ENCODE measurements around a stretch of chr9.

GRCh38 chr9:87223402-87224085, 274.1 kb upstream of the DAPK1 start:
- PRO-cap, result bidirectional peak, plus-strand start at chr9:87223698, minus-strand start at chr9:87223558; unidirectional peak, plus-strand start at chr9:87223920

- PRO-cap, result no peak
These were observed 159.9 kb upstream of the DAPK1 start for GRCh38 chr9:87337716-87338285.

DNA sequence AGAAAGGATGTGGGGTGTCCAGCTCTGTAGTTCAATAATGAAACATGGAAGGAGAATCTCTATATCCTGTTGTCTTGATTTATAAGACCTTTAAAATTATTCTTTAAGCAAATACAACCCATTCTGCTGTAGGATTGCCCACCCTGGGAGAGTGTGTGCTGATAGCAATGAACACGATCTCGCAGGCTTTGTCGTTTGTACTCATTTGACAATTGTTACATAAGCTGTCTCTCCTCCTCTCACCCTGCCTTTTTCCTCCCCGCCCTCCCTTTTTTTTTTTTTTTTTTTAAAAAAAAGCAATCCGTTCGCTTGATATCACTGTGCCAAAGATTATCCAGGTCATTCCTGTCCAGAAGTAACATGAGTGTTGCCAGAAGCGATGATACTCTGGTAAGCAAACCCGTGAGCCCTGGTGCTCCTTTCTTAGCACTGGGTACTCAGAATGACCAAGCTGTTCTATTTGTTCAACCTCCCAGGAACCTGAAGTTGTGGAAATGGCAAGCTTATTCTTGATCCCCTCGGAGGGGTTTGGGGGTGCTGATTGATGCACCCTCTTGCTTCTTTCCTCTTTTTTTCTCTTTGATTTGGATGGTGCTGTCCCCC, 82.7 kb upstream of the CTSL start:
- PRO-cap, result no peak

- PRO-cap, result no peak
These were observed 39.8 kb upstream of the CTSL start for GRCh38 chr9:87686020-87686674.

DNA sequence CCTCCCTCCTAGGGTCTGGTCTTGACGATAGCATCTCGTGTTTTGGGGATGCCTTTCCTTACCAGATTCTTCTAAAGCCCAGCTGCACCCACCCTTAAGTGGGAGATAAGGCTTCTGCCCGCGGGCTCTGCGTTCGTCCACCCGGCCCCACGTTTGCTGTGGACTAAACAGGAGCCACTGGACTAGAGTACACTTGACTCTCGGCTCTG, 487 bp upstream of the CTSL start:
- PRO-cap, result no peak

DNA sequence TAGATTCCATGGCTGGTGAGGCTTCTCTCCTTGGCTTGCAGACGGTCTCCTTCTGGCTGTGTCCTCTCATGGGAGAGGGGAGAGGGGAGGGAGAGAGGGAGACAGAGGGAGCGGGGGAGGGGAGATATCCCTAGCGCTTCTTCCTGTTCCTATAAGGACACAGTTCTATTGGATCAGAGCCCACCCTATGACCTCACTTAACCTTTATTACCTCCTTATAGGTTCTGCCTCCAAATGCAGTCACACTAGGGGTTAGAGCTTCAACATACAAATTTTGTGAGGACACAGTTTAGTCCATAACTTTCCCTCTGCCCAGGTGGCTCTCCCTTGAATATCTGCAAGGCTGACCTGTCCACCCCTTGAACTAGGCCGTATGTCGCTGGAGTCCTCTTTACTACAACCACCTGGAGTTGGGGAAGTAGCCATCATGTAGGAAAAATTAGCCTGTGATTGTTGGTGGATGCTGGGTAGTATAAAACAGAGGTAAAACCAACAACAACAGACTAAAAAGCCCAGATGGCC, 60.5 kb downstream of the SPATA31C2 start:
- PRO-cap, result no peak

GRCh38 chr9:88423675-88424495, 35.6 kb downstream of the SPIN1 start:
- PRO-cap, result no peak

DNA sequence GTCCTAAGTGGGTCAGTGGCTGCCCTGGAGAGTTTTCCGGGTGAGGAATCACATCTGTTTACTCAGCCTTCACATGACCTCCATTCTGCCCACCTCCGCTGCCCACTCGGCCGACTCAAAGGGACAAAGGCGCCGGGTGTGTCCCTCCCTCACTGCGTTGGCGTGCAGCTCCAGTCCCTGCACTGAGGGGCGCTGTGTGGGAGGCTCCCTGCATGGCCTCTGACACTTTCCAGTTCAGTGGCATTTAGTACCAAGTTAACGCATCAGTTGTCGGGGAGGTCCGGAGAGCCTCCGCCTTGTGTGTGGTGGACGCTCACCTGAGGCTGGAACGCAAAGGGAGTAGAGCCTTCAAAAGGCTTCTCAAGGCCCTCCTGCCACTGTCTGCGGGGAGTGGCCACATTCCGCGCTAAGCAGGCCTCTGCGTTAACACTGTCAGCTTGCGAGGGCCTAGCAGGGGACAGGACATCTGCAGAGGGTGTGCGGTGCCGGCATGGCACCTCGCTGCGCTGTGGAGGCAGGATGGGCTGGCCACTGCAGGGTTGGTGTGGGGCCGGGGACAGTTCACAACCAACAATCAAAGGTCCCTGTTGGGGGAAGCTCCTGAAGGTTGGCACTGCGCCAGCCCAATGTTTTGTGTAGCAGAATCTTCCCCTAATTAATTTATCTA, 171.6 kb downstream of the NXNL2 start:
- PRO-cap, result no peak

- PRO-cap, result no peak
These were observed 863 bp downstream of the SECISBP2 start for GRCh38 chr9:89319194-89319531.

GRCh38 chr9:89345153-89345881, 27.0 kb downstream of the SECISBP2 start:
- PRO-cap, result no peak

- PRO-cap, result no peak
These were observed 67.9 kb downstream of the SECISBP2 start for GRCh38 chr9:89386116-89386731.

- PRO-cap, result no peak
These were observed 72.8 kb downstream of the SECISBP2 start for GRCh38 chr9:89391006-89391583.

DNA sequence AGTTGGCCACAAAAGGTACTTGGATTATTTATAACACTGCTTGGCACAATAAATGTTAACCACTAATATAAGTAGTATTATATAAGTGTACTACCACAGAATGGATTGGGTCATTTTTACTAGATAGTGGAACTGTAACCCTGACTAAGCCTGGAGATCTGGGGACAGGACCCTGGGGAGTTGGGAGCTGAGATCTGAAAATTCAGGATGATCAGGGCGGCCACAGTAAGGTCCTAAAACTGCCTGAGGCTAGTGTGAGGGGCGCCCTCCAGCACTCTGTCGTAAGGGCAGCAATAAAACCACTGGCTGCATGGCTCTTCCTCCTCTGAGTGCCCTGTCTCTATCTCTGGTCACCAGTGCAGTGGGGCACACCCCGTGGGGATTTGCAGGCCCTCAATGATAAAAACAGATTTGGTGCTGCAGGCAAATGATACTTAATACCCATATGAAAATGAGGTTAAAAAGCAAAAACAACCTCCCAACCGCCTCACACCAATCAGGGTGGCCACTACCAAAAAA, 65.7 kb downstream of the SEMA4D start:
- PRO-cap, result no peak

DNA sequence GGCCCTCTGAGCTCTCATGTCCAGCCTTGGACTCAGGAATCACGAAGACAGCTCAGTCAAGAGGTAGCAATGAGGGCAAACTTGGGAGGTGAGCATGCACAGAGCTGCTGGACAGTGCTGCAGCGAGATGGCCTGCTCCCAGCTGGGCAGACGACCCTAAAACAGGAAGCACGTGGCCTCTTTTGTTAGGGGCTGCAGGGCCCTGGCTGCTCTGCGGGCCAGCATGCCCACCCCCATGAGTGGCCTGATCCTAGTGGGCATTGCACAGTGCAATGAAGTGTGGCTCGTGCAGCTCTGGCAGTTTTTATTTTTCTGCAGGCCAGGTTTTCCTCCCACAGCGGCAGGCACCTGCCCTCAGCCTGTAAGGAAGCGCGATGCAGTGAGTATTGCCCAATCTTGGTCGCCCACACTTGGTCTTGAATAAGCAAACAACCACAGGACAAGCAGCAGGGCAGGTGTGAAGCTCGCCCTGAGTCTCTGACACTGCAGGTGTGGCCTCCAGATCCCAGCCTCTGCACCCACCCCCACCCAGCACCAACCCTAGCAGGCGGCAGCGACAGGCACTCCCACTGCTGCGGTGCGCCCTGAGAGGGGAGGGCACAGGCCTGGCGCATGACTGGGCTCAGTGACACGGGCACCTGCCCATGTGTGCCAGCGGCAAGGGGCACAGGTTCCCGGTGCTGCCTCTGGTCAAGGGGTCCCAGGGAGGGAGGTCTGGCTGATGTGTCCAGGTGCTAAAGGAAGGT, 60.8 kb downstream of the SEMA4D start:
- PRO-cap, result bidirectional peak, plus-strand start at position 563 of the sequence, minus-strand start at position 485 of the sequence

DNA sequence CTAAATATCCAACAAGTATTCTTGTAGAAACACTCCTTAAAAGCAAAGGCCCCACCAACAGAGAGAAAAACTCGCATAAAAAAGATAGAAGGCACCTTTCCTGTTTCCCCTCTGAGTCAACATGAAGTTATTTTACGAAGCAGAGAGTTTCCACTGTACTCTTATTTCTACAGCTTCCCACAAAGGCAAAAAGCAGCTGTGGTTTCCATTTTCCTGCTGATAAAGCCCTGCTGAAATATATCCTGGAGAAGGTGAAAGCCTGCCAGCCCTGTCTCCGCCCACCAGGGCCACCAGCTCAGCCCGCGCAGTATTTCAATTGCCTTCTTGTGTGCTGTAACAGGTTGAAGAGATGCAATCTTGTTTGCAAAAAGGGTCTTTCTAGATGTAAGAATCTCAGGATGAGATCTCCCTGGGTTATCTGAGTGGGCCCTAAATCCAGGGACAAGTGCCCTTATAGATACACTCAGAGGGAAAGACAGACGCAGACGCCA, 20.0 kb downstream of the SEMA4D start:
- PRO-cap, result unidirectional peak, minus-strand start at position 123 of the sequence; bidirectional peak, plus-strand start at position 158 of the sequence, minus-strand start at position 123 of the sequence

DNA sequence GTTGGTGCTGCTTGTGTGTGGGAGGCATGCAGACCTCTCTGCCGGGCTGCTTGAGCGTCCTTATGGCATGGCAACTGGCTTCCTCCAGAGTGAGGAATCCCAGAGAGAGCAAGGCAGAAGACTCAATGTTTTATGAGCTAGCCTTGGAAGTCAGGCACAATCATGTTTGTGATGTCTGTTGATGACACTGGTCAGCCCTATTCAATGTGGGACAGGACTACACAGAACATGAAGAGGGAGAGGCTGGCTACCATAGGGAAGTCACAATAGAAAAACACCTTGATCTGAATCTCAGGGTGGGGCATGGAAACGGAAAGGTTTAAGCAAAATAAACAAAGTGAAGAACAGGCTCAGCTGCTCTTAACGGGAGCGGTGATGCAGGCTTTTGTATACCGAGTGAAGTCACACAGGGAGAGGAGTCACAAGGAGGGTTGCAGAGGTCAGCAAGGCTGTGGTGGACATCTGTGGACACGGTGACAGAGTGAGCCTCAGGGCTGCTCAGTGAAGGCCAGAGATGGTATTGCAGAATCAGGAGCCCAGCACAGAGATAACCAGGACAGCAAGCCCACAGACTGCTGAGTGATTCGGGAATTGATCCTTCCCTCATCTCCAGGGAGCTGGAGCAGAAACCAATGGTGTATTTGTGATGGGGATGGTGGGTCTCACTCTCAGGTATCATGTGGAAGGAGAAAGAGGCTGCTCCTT, 30.6 kb upstream of the SEMA4D start:
- PRO-cap, result no peak

GRCh38 chr9:89603615-89604590, 909 bp upstream of the GADD45G start:
- PRO-cap, result no peak

DNA sequence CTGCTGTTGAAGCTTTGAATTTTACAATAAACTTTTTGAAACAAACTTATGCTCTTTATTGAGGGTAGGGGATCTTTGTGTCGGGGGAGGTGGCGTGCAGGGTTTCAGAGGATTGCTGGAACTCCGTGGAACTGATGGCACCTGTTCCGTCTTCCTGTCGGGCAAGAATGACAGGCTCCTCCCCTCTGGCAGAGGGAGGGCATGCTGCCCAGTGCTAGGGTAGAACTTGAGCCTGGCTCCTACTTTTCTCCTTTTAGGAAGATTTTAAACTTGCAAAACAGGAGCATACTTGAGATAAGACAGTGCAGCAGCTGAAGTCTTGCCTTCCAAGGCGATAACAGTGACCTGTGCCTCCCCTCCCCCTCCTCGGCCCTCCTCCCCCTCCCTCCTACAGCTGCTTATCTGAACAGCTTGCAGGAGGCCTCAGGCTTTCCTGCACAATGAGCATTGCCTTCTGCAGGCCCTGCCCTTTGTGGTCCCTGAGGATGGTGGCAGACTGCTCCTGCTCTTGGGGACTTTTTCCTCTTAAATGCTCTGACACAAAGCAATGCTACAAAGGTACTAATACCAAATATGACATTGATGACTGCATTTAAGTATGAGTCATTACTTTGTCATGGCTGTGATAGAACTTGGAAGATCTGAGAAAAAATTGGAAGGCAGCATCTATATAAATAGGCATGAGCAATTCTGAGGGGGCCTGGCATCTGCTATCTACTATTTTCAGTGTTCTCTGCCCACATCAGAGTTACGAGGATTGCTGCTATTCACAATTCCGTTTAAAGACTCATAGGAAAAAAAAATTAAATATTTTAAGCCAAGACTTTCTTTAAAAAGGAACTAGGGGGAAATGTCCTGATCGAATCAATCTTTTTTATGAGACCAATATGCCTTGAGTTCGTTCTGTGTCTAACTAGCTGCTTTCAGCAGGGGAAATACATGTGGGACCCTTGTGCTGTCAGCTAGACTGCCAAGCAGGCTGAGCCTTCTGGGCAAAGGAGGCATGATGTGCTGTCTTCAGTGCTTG, 2.0 kb downstream of the GADD45G start:
- PRO-cap, result unidirectional peak, minus-strand start at position 133 of the sequence

DNA sequence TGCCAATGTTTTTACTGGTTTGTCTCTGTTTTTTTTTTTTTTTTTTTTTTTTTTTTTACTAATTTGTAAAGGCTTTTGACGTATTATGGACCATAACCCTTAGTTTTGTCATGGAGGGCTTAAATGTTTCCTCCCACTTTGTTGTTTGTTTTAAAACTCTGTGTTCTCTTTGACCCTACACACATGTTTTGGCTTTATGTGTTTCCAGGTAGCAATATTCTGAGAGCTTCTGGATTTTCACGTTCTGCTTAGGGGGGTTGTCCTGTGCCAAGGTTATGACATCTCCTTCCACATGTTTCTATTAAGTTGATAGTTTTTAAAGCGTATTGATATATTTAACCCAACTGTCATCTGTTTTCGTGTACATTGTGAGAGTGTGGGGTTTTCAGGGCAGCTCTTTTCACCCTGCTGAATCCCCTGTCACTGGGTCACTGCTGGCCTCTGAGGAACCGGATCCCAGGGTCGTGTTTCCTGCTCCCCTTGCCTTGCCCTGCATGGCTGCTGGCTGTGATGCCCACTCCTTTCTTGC, 49.6 kb downstream of the GADD45G start:
- PRO-cap, result no peak

DNA sequence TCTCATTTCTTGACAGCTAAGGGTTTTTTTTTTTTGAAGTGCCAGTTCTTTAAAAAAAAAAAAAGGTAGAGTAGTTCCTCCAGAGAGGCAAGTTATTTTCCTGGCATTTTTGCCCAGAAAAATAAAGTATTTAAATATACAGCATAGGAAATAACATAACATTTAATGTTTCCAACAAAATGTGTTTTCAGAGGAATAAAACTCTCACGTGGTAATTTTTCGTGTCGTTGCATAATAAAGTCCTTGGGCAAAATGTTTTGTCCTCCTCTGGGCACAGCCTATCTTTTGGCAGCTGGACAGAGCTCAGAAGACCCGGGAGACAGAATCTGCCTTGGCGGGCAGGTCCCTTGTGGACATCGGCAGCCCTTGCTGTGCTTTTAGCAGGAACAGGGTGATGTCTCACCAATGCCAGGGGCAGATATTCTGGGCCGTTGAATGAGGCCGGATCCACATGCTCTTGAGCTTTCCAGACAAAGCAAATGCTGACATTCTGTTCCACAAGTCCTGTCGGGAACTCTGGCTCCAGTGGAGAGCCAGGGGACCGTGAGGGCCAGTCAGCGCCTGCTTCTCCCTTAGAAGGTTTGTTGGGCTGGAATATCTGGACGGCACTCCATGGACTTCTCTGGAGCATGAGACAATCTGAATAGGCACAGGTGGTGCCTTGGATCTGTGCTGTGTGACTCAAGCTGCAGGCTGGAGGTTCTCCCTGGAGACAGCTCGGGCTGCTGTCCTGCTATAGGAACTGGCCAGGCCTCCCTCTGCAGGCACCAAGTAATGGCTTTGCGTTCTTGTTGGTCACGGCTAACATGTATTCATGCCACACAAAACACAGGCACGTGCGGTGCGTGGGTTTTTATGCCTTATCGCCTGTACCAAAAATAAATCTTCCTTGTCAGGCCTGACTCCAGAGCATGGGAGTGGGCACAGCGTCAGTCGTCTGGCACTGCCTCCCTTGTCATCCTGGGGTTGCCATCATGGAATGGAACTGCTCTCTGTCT, 80.1 kb downstream of the GADD45G start:
- PRO-cap, result no peak

Data from pulmonary lymph node (tissue), 1 donor.